ENCODE results near the genes ACVR1B, NR4A1 and KRT86.

GRCh38 chr12:51950852-51952228 lies at the start of gene ACVR1B:
Gene ACVR1B, plus strand, starts transcription at chr12:51951699.
- PRO-cap: bidirectional peak, plus-strand start at chr12:51951413, minus-strand start at chr12:51951359; bidirectional peak, plus-strand start at chr12:51951717, minus-strand start at chr12:51951477

GRCh38 chr12:52005686-52006392 lies 907 bp upstream of the TAMALIN start:
- PRO-cap: bidirectional peak, plus-strand start at chr12:52005997, minus-strand start at chr12:52005968

GRCh38 chr12:52007401-52008440 lies 975 bp downstream of the TAMALIN start:
- PRO-cap: unidirectional peak, minus-strand start at chr12:52007443; unidirectional peak, minus-strand start at chr12:52007472; unidirectional peak, minus-strand start at chr12:52007718; unidirectional peak, minus-strand start at chr12:52007847

DNA sequence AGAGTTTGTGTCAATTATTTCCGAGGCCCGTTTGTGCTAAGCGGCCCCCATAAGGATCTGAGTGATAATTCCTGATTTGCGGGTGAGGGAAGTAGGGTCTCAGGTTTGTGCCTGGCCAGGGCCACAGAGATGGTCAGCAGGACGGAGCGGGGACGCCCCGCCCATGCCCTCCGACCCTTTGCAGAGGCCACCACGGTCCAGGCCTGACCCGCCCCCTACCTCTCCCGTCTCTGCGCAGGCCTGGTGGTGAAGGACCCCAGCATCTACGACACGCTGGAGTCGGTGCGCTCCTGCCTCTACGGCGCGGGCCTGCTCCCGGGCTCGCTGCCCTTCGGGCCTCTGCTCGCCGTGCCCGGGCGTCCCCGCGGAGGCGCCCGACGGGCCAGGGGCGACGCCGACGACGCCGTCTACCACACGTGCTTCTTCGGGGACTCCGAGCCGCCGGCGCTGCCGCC lies 7.7 kb downstream of the TAMALIN start:
- PRO-cap: no peak

DNA sequence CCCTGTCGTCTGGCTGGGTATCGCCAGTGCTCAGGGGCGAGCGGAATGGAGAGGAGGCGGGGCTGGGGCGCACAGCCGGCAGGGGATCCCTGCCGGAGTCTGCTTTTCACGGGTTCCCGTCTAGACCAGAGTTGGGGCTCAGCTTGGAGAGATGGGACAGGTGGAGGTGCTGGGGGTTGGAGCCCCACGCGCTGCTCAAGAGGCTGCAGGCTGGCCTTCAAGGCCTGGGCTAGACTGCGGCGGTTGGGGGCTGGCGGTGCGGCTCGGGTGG lies 16.2 kb downstream of the TAMALIN start:
- PRO-cap: unidirectional peak, plus-strand start at position 26 of the sequence

DNA sequence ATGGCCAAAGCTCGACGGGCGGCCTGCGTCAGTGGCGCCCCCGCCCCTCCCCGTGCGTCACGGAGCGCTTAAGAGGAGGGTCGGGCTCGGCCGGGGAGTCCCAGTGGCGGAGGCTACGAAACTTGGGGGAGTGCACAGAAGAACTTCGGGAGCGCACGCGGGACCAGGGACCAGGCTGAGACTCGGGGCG lies at the start of gene NR4A1:
NR4A1 (plus strand) TSS at position 97 of the 190 bp plus-strand sequence.
- PRO-cap: bidirectional peak, plus-strand start at position 97 of the sequence, minus-strand start outside the sequence

GRCh38 chr12:52126216-52127542 lies 47.2 kb downstream of the SMIM41 start:
- PRO-cap: unidirectional peak, minus-strand start at chr12:52126805

DNA sequence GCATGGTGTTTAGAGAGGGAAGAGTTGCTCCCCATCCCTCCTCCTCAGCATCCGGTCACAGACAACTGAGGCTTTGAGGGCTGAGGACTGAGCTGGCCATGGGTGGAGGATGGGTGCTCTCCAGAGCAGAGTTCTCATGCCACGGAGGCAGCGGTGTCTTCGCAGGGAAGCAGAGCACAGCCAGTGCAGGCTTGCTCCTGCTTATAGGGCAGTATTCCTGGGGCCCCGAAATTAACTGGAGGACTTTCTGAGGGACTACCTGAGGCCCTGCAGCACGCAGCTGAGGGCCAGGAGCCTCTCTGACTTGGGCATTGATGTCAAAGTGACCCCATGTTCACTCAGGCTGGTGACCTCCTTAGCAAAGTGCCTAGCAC lies 49.2 kb downstream of the KRT80 start:
- PRO-cap: no peak

- PRO-cap: no peak
Measured at GRCh38 chr12:52191653-52191853, 261 bp downstream of the KRT80 start.

DNA sequence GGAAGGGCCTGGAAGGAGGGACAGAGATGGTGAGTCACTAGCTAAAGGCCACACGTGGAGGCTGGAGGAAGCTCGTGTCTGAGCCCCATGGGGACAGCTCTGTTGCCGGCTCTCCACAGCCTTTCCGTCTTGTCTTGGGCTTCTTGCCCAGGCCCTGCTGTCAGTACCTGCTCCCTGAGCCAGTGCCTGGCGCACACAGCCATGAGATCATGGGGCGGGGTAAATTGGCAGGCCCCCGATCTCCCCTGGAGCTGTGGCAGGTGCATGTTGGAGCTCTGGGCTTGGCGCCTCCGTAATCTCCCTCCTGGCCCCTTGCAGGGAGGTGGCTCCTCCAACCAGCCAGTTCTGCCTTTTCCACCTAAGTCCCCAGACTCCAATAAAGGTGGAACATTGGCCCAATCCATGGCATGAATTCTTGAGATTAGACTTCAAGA lies 16.1 kb upstream of the KRT80 start:
- PRO-cap: no peak

DNA sequence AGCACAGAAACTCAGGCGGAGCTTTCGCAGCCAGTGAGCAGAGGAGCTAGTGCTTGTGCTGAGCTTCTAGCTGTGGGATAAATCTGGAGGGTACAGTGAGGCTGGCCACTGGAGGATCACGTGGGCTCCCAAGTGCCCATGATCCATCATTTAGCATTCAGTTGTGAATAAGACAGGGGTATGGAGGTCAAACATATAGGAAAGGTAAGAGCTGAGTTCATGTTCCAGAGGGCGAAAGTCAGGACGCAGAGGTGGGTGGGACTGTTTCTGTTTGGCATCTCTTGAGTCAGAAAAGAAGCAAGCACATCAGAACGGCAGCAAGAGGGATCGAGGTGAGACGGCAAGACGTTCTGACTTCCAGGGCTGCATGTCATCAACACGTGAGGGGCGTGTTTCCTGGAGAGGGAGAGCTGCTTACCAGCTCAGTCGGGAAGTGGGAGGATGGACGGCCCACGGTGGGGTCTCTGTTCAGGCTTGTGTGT lies 16.8 kb upstream of the KRT80 start:
- PRO-cap: no peak

- PRO-cap: no peak
Measured at GRCh38 chr12:52233321-52234186, 511 bp downstream of the KRT7 start.

DNA sequence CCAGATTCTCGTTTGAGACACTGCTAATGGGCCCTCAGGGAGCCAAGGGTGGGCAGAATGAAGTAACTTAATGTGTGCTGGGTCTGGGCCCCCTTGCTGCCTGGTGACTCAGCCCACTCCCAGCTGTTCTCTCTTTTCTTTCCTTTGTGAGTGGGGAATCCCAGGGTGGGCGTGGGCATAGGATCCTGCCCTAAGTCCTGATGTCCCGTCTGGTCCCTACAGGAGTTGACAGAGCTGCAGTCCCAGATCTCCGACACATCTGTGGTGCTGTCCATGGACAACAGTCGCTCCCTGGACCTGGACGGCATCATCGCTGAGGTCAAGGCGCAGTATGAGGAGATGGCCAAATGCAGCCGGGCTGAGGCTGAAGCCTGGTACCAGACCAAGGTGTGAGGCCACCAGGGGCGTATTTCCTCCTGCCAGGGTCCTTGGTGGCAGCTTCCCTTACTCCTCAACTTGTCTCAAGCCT lies 8.2 kb downstream of the KRT7 start:
- PRO-cap: no peak

GRCh38 chr12:52243798-52244804 lies 11.1 kb downstream of the KRT7 start:
- PRO-cap: no peak

- PRO-cap: no peak
Measured at GRCh38 chr12:52274255-52274909, at the start of gene KRT86. Gene KRT86, plus strand, starts transcription at chr12:52274645.

DNA sequence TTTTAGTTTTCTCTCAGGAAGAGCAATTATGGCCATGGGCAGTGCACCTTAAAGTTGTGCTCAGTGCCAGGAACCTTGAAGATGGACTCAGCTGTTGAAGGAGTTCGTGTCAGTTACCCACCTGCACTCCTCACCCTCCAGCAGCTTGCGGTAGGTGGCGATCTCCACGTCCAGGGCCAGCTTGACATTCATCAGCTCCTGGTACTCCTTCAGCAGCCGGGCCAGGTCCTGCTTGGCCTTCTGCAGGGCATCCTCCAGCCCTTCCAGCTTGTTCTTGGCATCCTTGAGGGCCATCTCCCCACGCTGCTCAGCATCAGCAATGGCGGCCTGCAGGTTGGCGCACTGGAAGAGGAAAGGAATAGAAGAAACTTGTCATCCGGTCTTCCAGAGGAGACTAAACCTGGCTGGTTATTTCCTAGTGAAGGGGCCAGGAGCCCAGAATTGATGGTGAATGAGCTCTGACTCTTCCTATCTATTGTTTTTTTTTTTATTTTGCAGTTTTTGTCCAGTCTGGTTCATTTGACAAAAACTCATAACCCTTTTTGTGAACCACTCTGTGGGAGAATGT lies 4.8 kb downstream of the KRT6A start:
- PRO-cap: no peak

GRCh38 chr12:52630387-52631146 lies 12.2 kb upstream of the KRT73 start:
- PRO-cap: no peak

DNA sequence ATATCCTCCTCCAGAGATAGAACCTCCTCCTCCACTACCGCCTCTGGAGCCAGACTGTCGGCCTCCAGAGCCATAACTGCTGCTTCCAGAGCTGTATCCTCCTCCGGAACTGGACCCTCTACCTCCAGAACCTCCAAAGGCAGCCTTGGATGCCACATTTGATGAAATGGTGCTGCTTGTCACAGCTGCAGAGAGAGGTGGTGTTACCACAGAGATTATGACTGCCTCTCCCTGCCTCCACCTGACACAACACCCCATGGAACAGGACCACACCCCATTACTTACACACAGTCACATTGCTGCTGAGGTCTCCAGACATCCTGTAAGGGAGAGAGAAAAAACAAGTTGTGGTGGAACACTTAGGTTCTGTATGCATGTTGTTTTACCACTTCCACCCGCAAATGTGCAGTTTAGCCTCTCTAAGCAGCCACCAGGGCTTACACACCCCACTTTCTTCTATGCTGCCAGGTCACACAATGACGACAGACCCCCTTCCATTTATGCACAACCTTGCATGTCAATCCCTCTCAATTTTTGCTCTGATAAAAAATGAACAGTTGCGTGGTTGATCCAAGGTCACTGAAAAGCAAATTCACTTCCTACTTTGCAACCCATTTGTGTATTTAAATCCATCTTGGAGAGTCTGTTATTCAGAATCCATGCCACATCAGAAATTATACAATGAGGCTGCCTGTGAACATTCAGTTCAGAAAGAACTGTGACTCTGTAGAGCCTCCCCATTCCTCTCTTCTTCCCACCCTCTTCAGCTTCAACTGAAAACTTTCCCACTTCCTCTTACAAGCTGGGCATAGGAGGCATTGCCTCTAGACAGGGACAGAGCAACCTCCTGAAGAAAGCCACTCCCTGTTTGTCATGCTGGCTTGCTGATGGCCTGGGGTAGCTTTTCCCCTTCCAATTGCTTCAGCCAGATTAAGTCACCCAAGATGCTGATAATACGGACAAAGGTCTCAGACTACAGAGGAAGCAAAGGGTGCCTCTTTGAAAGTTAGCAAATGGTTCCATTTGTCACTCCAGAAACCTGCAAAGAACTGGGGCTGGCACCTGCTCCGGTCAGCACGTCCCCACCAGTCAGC lies 6.4 kb downstream of the KRT2 start:
- PRO-cap: no peak

GRCh38 chr12:52660020-52660333 lies 8.0 kb upstream of the KRT2 start:
- PRO-cap: no peak

DNA sequence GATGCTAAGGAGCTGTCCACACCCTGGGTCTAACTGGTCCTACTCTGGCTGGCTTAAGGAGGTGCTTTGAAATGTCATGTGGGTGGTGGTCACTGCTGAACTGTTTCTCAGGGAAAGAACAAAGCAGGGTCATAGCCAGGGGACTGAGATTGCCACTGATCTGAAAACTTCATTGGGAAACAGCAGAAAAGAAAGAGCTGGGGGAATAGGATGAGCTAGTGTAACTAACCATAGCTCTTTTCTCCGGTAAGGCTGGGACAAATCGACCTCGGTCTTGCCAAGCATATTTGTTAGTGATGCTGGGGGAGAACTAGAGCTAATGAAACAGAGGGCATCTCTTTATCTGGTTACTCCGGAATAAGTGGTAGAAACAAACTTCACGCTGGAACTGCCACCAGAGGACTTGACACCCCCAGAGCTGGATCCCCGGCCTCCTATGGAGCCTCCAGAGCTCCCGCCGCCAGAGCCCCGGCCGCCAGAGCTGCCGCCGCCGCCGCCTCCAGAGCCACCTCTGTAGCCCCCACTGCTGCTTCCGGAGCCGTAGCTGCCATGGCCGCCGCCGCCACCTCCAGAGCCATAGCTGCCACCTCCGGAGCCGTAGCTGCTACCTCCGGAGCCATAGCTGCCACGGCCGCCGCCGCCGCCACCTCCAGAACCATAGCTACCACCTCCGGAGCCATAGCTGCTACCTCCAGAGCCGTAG lies 5.2 kb downstream of the KRT1 start:
- PRO-cap: no peak

All from left lobe of liver (tissue), 1 donor.